Natural killer cell (primary cell): ENCODE measurements around the genes DIDO1, KCNQ2 and SLC2A4RG.

DNA sequence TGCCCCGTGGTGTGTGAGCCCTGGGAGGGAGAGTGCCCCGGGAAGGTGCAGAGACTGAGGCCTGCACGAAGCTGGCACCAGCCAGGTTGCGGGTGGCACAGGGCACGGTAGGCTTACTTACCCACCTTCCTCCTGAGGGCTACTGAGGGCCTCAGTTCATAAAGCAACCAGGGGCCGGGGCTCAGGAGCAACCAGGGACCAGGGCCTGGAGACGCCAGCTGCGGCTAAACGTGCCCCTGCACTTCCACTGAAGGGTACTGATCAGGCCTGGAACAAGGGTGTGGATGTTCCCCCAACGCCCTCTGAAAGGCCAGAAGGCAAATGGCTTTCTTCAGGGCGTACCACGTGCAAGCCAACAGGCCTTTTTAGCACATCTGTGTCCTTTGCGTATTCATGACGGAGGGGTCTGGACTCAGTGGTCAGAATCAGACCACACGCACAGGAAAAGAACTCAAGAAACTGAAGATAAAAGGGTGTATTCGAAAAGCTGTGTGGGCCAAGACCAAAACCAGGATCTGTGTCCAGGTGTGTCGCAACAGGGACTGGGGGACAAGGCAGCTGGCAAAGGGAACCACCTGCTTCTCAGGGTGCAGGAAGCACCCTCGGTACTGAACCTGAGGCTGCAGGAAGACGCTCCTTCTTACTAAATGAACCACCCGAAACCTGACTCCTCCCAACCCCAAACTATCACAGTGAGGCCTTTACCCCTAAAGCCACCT is 24.5 kb upstream of the TCFL5 start:
- PRO-cap = no peak

DNA sequence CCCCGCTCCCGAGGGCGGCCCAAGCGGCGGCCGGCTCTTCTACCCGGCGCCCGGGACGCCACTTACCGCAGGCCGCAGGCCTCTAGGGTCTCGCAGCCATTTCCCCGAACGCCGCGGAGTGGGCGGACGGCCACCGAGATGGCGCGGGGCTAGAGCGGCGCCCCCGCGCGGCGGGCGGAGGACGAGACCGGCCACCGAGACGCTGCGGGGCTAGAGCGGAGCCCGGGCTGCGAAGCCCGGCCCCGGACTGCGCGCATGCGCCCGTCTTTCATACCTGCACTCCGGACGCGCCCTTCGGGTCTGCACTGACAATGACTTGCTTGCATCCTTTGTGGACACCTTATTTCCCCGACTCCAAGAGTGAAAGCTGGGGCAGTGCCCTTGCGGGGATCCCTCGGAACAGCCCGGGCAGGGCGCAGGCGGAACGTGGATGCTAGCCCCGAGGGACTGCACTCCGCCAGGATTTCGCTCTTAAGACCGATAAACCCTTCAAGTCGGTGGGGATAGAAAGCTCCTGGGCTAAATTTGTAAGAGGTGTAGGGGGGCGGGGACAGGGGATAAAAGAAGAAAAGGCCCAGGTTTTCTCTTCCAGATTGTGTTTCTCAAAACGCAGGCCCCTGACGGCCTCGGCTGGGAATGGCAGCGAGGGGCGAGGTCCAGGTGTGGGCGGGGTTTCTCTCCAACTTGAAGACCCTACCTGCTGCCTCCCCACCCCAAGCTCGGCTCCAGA is at the start of gene DIDO1:
Gene DIDO1, minus strand, starts transcription at position 140 of the 730 bp plus-strand sequence.
- PRO-cap = bidirectional peak, plus-strand start at position 271 of the sequence, minus-strand start at position 140 of the sequence

GRCh38 chr20:62937229-62938007 is 529 bp upstream of the GID8 start:
- PRO-cap = bidirectional peak, plus-strand start at chr20:62938150, minus-strand start at chr20:62937895

- PRO-cap = no peak
Measured at GRCh38 chr20:62963515-62964186, 11.1 kb downstream of the SLC17A9 start.

DNA sequence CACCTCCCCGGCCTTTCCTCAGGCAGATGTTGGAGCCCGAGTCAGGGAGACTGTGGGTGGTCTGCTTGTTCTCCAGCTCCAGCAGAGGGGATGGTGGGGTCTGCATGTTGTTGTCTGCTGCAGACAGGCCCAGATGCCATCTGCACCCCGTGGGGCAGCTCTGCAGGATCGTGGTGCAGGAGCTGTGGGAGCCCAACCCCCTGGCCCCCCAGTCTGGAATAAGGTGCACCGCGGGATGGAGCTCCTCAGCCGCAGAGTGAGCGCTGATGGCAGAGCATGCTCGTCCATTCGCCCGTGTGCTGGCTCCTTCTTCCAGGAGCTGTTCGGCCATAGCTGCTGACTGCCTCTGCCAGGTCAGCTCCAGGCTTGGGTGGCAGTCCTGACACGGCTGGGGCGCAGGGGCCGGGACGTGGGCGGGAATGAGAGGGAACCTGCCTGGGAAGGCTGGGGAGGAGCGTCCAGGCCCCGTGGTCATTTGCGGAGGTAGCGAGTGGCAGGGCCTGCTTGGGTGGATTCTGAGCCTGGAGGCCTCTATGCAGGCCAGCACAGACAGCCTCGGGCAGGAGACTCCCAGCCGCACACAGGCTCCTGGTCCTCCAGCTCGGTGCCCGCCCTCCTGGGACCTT is 18.1 kb downstream of the SLC17A9 start:
- PRO-cap = no peak

- PRO-cap = no peak
Measured at GRCh38 chr20:63177754-63178007, 38.2 kb downstream of the YTHDF1 start.

DNA sequence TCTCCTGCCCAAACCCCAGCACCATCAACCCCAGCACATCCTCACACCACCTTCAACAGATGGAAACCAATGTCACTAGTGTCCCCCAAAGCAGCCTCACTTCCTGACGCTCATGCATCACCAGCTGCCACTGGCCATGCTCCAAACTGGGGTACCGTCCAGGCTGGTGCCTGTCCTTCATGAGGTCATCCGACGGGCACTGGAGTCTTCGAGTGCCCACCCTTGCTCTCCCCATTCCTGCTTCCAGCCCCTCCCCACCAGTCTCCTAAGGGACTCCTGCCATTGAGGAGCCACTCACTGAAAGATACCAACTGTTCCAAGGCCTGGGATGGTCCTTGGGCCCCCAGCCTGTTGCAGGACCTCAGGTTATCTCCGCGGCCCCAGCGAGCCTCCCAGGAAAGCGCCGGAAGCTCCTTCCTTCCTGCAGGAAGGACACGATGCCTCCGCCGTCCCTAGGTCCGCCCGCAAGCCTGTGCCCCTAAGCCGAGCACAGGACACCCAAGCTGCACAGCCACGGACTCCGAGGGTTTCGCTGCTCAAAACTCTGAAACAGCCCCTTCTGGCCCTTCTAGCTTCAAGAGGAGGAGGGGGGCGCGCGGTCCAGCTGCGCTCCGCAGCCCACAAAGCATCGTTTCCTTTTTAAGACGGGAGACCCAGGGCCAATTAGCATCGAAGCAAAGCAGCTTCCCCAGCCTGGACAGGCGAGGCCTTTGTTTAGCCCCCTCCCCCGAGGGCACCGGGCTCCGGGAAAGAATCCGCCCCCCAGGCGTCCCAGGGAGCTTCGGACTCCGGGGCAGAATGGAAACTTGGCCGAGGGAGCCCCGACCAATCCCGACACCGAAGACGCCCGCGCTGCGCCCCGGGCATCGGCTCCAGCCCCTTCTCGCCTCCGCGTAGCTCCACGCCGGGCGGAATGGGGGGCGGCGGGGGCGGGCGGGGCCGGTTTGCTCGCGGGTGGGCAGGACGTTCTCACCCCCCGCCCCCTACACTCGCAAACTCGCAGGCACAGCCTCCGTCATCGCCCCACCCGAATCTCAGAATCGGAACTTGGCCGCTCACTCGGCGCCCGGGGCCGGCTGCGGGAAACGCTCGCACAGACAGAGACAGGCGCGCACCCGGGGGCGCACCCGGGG is 977 bp downstream of the NKAIN4 start:
- PRO-cap = no peak

DNA sequence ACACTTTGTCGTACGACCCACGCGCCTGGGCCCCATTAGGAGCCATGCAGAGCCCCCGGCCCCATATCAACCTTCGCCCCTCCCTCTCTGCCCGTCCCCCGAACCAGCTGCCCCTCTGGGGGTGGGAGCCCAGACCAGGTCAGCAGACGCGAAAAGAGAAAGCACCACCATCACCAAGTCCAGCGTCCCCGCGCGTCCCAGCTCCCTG is 44.5 kb downstream of the KCNQ2 start:
- PRO-cap = no peak

DNA sequence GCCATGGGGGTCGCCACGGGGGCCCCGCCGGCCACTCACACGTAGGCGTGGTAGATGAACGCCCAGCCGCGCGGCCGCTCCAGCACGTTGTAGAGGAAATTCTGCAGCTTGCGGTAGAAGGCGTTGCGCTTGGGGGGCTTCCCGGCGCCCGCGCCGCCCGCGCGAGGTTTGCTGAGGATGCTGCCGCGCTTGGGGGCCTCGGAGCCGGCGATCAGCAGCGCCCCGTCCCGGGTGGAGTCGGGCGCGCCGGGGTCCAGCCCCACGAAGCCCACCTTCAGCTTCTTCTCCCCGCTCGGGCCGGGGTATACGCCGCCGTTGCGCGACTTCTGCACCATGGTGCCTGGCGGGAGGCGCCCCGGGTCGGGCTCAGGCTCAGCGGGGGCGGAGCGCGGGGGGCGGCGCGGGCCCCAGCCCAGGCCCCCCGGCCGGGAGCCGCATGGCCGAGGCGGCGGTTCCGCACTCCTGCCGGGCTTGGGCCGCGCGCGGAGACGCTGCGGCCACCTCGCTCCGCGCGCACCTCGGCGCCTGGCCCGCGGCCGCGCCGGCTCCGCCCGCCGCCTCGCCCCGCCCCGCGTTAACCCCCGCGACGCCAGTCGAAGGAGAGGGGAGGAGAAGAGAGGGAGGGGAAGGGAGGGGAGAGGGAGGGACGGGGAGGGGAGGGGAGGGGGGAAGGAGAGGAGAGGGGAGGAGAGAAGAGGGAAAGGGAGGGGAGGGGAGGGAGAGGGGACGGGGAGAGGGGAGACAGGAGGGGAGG is at the start of gene KCNQ2:
Gene KCNQ2, minus strand, starts transcription at position 527 of the 754 bp plus-strand sequence.
- PRO-cap = no peak

GRCh38 chr20:63497056-63497426 is 1.8 kb downstream of the EEF1A2 start:
- PRO-cap = no peak

DNA sequence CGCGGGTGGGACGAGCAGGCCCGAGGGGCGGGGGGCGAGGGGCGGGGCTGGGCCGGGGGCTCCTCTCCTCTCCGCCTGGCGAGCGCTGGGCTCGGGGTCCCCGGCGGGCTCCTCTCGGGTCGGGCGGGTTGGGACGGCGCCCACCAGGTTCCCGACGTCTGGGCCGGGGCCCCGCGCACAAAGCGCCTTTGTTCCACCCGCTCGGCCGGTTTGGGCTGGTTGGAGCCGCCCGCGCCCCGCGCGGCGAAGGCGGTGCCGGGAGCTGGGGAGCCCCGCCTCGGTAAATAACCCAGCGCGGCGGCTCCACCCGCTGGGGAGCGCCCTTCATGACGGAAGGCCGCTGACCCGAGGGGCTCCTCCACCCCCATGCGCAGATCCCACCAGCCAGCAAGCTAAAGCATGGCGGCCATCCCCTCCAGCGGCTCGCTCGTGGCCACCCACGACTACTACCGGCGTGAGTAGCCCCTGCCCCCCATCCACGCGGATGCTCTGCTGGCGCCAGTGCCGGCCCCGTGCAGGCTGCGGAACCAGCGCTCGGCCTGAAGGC is 418 bp downstream of the PPDPF start:
- PRO-cap = unidirectional peak, minus-strand start at position 160 of the sequence; unidirectional peak, minus-strand start at position 212 of the sequence

GRCh38 chr20:63625631-63626422 is 1.1 kb downstream of the GMEB2 start:
- PRO-cap = unidirectional peak, plus-strand start at chr20:63626088

GRCh38 chr20:63695179-63696112 is 1.0 kb upstream of the TNFRSF6B start:
- PRO-cap = no peak

GRCh38 chr20:63697996-63698760 is 1.7 kb downstream of the TNFRSF6B start:
- PRO-cap = no peak

- PRO-cap = unidirectional peak, plus-strand start at chr20:63737412; unidirectional peak, minus-strand start at chr20:63738025
Measured at GRCh38 chr20:63737292-63738338, 1.2 kb downstream of the LIME1 start.

DNA sequence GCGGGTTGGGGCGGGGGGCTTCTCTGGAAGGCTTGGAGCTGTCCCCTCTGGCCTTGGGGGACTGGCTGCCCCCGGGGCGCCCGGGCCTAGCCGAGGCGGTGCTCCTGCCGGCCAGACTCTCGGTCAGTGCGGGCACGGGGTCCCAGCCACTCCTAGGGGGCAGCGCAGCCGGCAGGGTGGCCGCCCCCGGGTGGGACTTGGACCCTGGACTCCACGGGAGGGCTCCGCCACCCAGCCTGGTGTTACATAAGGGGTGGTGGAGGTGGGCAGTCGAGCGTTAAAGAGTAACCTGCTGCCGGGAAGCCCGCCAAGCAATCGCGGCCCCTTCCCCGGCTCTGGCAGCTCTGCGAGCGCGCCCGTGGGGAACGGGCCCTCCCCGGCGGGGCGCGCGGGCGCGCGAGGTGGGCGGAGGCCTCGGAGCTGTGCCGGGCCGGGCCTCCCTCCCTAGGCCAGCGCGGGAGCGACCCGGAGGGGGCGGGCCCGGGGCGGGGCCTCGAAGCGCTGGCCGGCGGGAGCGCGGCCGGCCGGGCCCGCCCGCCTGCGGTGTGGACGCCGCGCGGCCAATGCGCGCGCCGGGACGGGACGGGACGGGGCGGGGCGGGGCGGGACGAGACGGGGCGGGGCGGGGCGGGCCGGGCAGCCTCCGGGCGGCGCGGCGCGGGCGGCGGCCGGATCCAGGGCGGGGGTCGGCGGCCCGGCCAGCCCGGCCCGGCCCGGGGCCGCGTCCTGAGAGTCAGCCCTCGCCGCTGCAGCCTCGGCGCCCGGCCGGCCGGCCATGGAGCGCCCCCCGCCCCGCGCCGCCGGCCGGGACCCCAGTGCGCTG is at the start of gene SLC2A4RG:
Gene SLC2A4RG, plus strand, starts transcription at position 639 of the 823 bp plus-strand sequence.
- PRO-cap = no peak

DNA sequence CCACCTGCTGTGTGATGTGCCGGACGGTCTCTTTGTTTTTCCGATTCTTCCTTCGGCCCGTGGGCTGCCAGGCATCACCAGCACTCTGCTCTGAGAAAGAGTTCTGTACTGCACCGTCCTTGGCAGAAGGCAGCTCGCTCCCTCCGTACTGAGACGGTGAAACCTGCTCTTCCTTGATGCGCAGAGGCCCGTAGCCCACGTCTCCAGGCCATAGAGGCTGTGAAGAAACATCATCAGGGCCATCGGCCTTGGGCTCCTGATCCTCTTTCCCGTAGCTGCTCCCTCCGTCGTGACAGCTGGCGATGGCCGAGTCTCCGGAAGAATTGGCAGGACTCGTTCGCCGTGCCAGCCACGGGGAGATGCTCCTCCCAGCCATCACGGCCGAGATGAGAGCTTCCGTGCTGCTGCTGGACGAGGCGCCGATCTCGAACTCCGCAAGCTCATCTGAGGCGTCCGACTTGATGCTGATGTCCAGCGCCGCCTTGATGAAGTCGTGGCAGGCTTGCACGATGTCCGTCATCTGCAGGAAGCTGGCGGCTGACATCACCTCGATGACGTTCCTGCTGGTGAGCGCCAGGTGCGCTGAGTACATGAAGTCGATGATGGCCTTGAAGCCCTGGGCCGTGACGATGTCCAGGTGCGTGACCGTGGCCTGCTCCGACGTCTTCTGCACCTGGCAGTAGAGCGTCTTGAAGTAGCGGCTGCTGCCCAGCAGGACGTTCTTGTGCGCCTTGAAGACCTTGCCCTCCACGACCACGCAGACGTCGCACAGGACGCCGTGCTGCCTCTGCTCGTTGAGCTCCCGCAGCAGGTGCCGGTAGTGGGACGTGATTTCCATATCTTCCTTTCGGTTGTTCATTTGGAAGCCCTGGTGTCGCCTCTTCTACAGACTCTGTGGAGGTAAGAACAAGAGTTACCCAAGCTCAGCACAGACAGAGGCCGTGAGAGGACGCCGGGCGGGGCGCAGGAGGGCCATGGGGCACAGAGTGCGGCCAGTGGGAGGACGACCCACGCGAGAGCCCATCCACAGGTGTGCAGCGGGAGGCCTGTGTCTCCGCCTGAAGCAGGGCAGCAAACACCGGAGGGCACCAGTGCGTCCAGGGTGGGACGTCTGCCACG is 40.8 kb downstream of the ZBTB46 start:
- PRO-cap = no peak

- PRO-cap = no peak
Measured at GRCh38 chr20:63834670-63835630, 3.9 kb upstream of the ZBTB46 start.

- PRO-cap = no peak
Measured at GRCh38 chr20:63884518-63884905, 10.4 kb upstream of the DNAJC5 start.

- PRO-cap = no peak
Measured at GRCh38 chr20:63889906-63890737, 4.8 kb upstream of the DNAJC5 start.